Parietal lobe (tissue), 2 donors: ENCODE measurements around a stretch of chr10.

- RAMPAGE, long total RNA = no peak
These were observed 181.4 kb downstream of the CELF2 start for GRCh38 chr10:11198983-11199558.

GRCh38 chr10:11304890-11305361 lies 287.3 kb downstream of the CELF2 start:
- RAMPAGE, long total RNA = no peak

- RAMPAGE, long total RNA = no peak
These were observed 62.2 kb upstream of the USP6NL start for GRCh38 chr10:11673231-11674475.

DNA sequence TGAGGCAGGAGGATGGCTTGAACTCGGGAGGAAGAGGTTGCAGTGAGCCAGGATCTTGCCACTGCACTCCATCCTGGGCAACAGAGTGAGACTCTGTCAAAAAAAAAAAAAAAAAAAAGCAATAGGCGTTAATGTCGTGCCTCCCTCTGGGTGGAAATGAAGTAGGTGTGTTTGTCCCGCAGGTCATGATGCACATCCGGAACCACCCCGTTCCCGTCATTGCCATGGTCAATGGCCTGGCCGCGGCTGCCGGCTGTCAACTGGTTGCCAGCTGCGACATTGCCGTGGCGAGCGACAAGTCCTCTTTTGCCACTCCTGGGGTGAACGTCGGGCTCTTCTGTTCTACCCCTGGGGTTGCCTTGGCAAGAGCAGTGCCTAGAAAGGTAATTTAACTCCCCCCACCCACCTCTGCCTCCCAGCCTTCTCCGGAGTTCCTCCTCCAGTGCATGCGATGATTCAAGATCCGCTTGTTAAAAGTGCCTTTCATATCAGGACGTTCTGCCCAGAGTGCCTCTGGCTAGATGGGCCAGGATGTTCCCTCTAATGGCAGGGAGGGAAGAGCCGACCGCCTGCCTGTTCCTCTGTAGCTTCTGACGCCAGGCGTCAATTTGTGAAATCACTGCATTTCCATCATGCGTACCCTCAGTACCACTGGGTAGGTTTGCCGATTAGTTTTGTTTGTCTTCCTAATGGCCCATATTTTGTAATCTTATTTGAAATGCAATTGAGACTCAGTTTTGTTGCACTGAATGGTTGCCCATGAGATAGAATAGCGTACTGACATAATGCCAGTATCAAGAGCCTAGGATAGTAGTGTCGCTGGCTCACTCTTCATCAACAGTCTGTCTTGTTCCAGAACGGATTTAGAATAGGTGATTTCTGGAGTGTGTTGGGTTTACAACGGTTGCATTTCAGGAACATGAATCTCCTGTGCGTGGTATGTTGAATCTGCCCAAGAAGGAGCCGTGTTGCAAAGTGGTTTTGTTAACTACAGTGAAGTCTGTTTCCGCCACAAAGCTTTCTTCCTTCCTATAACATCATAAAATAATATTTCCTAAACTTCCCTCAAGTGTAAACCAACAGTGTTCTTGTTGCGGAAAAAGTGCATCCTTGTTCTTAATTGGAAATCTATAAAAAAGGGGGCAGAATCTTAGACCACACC lies 13.4 kb downstream of the ECHDC3 start:
- RAMPAGE, long total RNA = no peak

DNA sequence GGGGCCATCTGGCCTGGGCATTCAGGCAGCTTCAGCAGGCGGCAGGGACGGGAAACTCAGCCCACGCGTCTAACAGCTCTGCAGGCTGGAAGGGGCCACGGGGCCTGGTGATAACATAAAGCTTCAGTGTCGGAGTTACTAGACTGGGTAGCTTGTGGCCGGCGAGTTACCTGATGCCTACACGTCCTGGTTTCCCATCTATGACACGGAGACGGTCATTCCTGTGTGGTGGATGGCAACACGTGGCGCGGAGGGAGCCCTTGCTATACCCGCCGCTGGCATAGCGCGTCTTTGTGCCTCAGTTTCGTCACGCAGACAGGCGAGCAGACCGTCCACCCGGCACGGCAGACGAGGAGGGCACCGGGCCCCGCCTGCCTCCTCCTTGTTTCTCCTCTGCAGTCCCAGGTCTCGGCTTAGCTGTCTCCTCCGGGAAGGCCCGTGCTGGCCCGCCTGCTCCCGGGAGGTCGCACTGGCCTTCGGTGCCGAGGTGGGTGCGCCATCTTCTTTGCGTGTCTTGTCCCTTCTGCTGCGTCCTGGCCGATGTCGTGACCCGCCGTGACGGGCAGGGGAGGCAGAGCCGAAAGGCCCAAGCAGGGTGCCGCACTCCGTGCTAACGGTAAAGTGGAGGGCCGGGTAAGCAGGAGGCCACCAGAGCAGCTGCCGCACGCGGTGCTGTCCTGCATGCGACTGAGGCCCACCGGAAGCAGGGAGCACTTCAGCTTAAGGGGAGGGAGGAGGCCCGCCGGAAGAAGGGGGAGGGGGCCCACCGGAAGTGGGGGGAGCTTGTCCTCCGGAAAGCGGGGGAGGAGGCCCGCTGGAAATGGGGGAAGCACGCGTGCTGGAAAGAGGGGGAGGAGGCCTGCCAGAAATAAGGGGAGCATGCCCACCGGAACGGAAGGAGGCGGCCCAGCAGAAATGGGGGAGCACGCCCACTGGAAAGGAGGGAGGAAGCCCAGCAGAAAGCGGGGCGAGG lies 71.1 kb downstream of the PROSER2 start:
- RAMPAGE, long total RNA = no peak

DNA sequence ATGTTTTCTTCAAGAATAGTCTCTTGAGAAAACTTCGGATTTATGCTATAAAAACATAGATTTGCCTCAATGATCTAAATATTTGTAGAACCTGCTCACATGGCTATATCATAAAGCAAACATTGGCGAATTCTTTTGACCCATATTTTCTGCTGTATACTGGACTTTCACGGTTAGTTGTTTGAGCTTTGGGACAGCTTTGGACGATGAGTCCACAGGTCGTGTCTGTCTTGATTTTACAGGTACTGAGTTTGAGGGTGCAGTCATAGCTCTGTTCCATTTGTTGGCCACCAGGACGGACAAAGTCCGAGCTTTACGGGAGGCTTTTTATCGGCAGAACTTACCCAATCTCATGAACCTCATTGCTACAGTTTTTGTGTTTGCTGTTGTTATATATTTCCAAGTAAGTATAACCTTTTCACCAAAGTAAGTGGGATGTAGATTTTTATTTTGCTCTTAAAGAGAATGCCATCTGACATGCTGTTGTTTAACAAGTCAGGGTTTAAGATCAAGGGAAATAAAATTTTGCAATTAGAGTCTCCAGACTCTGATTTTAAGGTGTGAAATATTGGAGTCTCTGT lies 27.3 kb downstream of the SEC61A2 start:
- RAMPAGE, long total RNA = no peak

GRCh38 chr10:12181138-12181952 lies 14.3 kb downstream of the NUDT5 start:
- RAMPAGE, long total RNA = no peak

DNA sequence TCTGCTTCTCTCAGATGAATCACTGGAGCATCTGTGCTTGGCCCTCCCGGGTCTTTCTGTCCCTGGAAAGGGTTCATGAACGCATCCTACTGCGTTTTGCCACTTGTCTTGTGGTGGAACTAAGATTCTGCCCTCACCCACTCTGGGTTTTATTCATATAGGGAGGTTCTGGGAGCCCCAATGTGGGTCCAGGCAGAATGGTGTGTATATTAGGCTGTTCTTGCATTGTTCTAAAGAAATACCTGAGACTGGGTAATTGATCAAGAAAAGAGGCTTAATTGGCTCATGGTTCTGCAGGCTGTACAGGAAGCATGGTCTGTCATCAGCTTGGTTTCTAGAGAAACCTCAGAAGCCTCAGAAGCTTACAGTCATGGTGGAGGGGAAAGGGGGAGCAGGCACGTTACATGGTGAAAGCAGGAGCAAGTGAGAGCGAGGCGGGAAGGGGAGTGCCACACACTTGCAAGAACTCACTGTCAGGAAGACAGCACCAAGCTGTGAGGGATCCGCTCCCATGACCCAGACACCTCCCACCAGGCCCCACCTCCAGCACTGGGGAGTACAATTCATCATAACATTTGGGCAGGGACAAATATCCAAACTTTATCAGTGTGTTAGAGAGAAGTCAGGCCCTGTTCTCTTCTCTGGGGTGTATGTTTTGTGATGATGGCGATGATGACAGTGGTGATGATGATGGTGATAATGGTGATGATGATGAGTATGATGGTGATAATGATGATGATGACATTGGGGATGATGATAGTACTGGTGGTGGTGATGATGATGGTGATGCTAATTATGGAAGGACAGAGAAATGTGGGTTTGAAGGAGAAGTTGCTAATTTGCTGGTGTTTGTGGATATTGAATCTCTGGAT lies 63.7 kb downstream of the CAMK1D start:
- RAMPAGE, long total RNA = no peak

DNA sequence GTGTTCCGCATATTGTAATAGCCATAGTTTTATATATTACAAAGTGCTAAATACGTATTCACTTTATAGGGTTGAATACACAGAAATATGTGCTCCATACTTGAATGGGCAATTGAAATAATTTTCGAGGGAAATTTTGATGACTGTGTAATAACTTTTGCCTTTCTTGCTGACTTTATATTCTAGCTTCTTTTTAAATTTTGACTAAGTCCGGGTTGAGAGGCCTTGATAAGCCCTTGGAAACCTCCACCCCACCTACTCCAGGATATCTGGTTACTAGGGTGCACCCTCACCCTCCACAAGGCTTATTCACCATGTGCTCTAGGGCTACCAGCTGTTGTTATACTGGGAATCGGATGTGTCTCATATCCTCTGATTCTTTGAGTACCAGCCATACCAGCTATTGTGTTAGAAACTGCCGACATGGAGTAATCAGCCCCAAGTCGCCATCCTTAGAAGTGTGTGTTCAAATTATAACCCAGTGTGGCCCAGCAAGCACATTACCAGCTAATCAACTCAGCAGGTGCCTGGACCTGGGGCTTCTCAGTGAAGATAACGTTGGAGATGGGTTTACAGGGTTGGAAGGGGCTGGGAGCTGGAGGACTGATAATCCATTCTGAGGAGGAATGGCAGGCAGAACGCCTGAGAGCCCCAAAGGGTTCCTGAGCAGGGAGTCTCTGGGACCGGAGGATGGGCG lies 265.3 kb downstream of the CAMK1D start:
- RAMPAGE, long total RNA = no peak

GRCh38 chr10:12628921-12629281 lies 279.6 kb downstream of the CAMK1D start:
- RAMPAGE, long total RNA = no peak

DNA sequence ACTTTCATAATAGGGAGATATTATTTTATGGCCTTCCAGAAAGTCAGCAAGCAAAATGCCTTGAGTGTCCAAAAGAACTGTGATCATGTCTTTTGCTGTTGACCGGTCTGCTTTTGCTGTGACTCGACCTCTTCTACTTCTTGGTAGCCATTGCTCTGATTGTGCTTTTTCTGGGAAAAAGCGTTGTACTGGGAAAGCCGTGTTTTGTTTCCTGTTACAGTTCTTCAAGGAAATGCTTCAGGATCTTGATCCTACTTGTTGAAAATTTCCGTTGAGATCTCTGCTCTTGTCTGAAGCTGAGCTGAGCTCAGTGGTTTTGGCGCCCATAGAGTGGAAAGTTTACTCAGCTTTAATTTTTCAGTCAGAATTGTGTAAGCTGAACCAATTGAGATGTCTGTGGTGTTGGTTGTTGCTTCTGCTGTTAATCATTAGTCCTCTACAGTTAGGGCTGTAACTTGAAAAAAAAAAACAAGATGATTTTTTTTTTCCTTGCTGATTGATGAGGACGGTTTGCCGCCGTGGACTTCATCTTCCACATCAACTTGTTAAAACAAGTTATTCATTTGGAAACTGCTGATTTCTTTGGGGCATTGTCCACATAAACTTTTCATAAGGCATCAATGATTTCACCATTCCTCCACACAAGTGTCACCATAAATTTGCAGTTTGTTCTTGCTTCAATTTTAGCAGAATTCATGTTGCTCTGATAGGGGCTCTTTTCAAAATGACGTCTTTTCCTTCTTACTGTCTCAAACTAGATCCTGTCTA lies 302.1 kb downstream of the CCDC3 start:
- RAMPAGE, long total RNA = no peak

DNA sequence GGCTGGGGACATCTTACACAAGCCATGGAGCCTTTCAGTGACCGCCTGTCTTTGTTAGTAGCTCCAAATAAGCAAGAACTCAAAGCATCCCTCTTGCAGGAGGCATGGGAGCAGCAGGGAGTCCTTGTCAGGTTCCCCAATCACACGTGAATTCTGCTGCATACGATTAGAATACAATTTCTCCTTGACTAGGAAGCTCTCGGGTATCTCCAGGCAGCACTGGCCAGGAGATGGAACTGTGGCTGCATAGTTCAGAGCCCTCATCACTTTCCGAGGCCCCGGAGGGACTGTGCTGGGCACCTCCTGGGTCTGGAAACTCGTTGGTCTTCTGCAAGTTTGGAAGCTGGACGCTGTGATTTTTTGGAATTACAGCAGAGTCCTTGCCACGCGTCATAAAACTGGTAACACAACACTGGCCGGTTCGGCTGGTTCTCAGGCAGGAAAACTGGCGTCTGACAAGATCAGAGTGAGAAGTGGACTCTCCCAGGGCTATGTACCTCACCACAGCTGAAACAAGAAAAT lies 216.1 kb downstream of the CCDC3 start:
- RAMPAGE, long total RNA = no peak

DNA sequence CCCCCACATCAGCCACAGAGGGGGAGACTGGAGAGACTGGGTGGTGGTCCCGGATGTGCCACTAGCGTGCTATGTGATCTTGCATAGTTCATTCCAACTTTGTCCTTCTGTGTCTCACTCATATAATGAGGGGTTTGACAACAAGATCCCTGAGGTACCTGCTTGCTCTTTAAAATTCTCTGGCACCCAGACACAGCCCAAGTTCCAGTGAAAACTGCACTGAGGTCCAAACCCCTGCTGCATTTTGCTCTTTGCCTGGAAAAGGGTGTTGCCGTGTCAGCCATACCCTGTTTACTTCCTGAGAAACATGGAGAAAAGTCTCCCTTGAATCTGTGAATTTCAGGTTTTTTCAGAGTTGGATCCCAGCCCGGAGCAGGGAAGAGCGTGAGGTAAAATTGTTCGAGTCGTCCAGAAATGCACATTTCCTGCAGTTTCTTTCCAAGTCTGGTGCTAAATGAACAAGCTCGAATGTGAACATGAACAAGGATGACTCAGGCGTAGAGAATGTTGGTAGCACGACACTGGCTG lies 156.5 kb downstream of the CCDC3 start:
- RAMPAGE, long total RNA = no peak

DNA sequence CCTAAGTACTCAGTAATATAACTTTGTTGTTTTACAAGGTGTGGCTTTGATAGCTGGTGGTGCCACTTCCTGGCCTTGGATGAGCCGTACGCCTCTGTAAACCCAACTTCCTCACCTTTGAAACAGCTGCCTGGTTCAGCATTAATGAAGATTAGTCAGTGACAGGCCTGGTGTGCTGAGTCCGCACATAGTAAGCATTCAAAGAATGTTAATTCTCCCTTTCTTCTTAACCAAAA lies 8.1 kb downstream of the OPTN start:
- RAMPAGE, long total RNA = no peak

- RAMPAGE, long total RNA = no peak
These were observed 12.0 kb downstream of the SEPHS1 start for GRCh38 chr10:13335991-13336594.

- RAMPAGE, long total RNA = no peak
These were observed 1.8 kb downstream of the SEPHS1 start for GRCh38 chr10:13346060-13346950.

GRCh38 chr10:13483879-13484409 lies 44.9 kb downstream of the BEND7 start:
- RAMPAGE, long total RNA = no peak

- RAMPAGE, long total RNA = no peak
These were observed 47.5 kb downstream of the PRPF18 start for GRCh38 chr10:13634191-13634647.

DNA sequence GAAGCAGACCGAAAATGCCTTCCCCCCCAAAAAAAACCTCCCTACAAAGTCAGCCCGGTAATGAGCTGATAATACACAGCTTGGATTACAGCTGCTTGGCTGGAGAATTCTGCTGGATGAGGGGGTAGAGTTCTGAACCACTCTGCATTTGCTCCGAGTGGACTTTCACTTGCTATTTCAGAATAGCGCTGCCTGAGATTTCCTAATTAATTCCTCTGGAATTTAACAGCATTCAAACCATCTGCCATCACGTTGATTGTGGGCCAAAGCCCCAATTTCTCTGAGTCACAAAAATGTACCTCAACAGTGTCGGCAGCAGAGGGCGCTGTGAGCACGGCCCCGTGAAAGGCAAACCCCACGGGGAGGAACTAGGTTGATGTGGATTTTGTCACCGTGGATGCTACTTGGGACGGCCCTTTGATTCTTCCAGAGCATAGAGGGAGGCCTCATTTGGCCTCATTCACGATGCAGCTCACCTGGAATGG lies 73.1 kb downstream of the PRPF18 start:
- RAMPAGE, long total RNA = no peak

- RAMPAGE, long total RNA = no peak
These were observed 279.4 kb downstream of the PRPF18 start for GRCh38 chr10:13866101-13866533.